ENCODE measurements around a stretch of chr2.

DNA sequence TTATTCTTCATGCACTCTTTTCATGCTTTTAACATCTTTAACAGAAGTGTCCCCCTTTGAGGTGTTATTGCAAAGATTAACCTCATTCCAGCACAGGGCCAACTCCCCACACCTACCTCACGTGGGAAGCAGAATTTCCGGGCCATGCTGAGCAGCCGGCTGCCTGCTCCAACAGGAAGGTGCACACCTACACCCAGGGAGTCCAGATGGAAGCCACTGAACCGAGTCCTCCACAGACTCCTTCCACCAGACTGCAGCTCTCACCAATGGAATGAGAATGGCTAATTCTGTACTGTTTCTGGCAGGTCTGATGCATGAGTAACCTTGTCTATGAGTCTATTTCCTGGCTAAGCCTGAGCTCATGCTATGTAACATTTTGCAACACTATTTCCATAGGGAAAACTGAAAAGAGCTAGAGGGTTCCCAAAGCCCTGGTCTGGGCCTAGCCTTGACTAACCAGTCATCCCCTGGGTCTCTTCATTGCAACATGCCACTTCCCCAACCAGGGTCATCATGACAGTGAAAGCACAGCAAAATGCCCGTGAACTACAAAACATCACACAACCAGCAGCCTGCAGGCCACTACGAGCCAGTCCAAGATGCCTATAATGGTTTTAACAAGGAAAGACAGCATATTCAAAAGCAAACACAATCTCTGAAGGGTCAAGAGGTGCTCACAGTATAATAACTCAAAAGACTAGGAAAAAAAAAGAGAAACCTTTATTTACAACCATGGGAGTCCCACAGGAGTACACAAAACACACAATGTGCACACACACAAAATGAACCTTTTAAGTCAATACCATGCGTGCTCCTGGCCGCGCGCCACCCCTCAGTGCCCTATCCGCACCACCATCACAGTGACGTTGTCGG lies 11.2 kb downstream of the ERFE start:
- PRO-cap, result no peak
- RAMPAGE, long total RNA, 2 experiments, result no peak in any of the 2 experiments

GRCh38 chr2:238184781-238185326 lies 18.6 kb downstream of the ILKAP start:
- PRO-cap, result no peak
- RAMPAGE, long total RNA, 2 experiments, result no peak in any of the 2 experiments

DNA sequence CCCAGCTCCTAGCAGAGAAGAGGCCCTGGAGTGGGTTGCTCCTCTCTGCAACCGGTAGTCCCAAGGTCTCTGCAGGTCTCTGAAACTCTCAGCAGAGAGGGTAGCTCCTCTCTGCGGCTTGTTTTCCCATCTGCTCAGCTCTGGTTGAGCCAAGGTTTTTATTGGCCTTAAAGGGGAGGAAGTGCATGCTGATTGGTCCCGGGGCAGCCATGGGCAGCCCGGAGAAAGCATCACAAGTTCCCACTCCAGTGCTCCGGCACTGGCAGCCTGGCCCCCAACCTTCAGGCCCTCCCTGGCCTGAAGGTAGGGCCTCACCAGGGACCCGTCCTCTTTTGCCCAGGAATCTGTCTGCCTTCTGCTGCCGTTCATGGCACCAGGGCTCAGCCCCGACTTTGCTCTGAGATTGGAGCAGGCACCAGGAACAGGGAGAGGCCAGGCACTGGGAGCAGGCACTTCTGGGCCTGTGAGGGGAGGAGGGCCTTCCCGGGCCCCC lies 17.4 kb upstream of the ILKAP start:
- PRO-cap, result no peak
- RAMPAGE, long total RNA, 2 experiments, result no peak in any of the 2 experiments

GRCh38 chr2:238231203-238231418 lies 8.7 kb downstream of the HES6 start:
- PRO-cap, result unidirectional peak, minus-strand start at chr2:238231333
- RAMPAGE, long total RNA, 2 experiments, result no peak in any of the 2 experiments

GRCh38 chr2:238241131-238241893 lies 1.5 kb upstream of the HES6 start:
- PRO-cap, result no peak
- RAMPAGE, long total RNA, 2 experiments, result no peak in any of the 2 experiments

DNA sequence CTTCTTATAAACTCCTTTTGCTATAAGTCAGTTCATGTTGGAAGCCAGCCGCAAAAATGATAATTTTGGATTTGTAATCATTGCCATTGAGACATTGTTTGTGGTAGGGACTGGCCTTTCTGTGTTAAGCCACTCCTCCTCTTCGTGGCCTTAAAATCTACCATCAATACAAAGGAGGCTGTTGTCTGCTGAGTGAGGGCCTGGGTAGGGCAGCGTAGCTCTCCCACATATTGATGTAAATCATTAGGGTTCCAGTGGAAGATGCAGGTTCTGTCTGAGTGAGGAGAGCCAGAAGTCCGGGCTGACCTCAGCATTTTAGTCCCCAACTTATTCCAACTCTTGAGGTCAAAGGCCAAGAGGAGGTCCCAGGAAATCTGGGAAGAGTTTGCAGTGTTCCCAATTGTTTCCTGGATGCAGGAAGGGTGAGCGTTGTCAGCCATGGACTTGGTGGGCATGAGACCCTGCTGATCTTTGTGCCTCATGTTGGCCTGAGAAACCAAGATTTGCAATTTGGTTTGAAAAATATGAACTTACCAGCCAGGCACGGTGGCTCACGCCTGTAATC lies 12.2 kb upstream of the PER2 start:
- PRO-cap, result no peak
- RAMPAGE, long total RNA, 2 experiments, result no peak in any of the 2 experiments

GRCh38 chr2:238328353-238329396 lies 8.4 kb downstream of the TRAF3IP1 start:
- PRO-cap, result no peak
- RAMPAGE, long total RNA, 2 experiments, result start-site peak on the plus strand in 1 of 2 experiments, at chr2:238329100-238329165 at its widest, 6 reads per replicate

DNA sequence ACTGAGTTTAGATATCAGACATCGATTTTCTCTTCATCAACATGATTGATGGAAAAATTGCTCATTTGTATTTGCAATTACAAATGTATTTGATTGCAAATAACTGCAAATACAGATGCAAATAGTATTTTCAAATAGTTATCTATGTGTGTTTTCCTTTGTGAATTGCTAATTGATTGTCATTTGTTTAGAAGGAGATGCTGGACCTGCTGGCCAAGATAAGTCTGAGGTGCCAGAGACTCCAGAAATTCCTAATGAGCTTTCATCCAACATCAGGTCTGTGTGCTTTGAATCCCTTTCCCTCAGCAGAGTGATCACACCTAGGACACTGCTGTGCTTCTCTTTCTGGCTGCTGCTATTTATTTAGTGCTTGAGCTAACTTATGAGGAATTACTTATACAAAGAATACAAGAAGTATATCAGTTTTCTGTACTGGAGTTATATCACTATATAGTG lies 28.3 kb downstream of the TRAF3IP1 start:
- PRO-cap, result no peak
- RAMPAGE, long total RNA, 2 experiments, result no peak in any of the 2 experiments

- PRO-cap, result no peak
- RAMPAGE, long total RNA, 2 experiments, result no peak in any of the 2 experiments
Observed at GRCh38 chr2:238349029-238349468, 28.7 kb downstream of the TRAF3IP1 start.

DNA sequence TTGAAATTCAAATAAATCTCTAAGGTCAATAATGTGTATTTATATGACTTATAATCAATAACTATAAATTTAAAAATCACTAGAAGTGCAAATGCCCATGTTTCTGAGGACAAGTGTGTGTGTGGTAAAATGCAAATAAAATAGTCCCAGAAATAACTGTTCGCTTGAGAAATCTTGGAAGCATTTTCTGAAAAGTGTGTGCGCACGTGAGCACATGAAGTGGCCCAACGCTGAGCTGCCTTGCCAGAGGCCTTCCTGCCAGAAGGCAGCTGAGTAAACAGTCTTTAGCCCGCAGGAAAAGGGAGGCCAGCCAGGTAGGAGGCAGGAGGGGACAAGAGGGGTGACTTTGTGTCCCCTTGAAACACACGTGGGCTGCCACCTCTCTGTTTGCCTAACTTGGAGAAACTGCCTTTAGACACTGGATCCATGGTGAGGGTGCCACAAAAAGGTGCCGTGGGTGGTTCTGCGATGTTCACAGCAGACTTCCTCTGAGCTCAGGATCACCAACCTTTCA lies 36.9 kb upstream of the ASB1 start:
- PRO-cap, result no peak
- RAMPAGE, long total RNA, 2 experiments, result no peak in any of the 2 experiments

GRCh38 chr2:238425839-238426448 lies 783 bp upstream of the ASB1 start:
- PRO-cap, result unidirectional peak, plus-strand start at chr2:238426118
- RAMPAGE, long total RNA, 2 experiments, result no peak in any of the 2 experiments

DNA sequence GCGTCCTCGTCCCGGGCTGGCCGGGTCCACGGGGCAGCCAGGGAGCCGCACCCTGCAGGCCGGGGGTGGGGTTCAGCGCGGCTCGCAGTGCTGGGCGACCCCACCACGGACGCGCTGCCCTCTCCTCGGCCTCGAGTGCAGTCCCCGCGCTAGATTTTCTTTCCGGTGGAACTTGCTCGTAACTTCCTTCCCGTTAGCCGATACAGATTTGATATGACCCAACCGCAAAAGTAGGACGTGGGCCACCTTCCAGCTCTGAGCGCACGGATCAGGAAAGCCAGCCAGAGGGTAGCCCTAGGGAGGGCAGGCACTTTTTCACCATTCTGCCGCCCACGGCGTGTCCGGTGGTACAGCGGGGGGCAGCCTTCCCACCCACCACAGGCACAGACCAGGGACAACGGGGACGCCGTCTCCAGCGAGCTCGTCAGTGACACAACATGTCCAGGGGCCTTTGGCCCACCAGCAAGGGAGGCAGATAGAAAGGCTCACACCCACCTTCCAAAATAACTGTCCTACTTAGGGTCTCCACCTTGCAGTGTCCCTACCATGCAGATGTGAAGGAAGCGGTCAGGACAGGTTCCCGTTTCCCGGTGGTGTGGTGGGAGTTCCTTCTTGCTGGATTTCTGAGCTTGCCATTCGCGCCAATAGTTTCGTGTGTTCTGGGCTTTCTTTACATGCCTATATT lies 614 bp downstream of the ASB1 start:
- PRO-cap, result no peak
- RAMPAGE, long total RNA, 2 experiments, result no peak in any of the 2 experiments

GRCh38 chr2:238727462-238727683 lies 120.5 kb upstream of the TWIST2 start:
- PRO-cap, result no peak
- RAMPAGE, long total RNA, 2 experiments, result no peak in any of the 2 experiments

DNA sequence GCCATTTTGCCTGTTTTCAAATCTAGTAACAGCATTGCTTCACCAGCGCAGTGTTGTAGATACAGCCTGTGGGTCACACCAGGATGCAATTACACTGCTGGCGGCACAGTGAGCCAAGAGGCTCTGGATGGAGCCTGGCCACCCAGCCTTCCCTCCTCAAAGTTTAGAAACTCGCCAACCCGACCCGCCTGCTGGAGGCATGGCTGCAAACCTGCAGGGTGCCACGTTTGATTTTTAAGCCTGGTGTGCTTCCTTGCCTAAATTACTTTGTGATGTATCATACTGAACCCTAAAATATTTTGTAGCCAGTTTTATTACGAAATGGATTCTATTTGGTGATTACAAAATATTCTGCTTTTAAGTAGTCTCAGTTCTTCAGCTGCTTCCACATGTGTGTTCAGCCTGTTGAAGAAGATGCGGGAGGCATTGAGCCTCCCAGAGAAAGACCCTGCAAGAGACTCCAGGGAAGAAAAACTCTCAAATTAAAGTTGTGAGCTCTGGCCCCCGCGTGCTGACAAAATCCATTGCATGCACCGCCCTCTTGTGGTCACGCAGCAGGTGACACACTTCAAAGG lies 63.2 kb upstream of the TWIST2 start:
- PRO-cap, result no peak
- RAMPAGE, long total RNA, 2 experiments, result no peak in any of the 2 experiments

DNA sequence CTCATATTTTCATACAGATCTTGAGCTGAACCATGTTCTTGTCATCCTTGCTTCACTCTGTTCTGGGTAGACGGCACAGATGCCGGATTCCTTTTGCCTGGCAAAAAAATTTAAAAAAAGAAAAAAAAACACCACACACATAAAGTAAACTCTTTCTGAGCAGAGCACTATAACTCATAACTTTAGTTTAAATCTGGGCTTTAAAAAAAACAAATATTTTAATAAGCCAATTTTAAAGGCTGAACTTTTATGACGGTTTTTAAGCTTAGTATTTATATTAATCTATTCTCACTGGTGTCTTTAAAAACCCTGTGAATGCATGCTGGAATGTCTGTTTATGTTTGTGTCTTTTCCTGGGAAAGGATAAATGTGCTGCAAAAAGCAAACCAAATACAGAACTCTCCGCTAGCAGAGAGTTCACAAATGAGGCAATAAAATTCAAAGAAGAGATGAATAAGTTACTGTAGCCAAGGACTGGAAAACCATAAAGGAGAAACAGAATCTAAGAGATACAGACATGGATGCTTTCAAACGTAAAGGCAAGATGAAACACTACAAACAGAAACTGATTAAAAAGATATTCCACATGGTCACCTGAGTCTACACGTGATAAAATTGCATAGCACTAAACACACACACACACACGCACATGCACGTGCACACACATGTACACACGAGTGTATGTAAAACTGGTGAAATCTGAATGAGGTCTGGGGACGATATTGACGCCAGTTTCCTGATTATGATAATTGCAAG lies 4.3 kb downstream of the TWIST2 start:
- PRO-cap, result no peak
- RAMPAGE, long total RNA, 2 experiments, result no peak in any of the 2 experiments

- PRO-cap, result no peak
- RAMPAGE, long total RNA, 2 experiments, result no peak in any of the 2 experiments
Observed at GRCh38 chr2:238854864-238855194, 6.9 kb downstream of the TWIST2 start.

GRCh38 chr2:238875607-238876192 lies 27.8 kb downstream of the TWIST2 start:
- PRO-cap, result no peak
- RAMPAGE, long total RNA, 2 experiments, result no peak in any of the 2 experiments

- PRO-cap, result no peak
- RAMPAGE, long total RNA, 2 experiments, result no peak in any of the 2 experiments
Observed at GRCh38 chr2:238895853-238896450, 48.1 kb downstream of the TWIST2 start.

DNA sequence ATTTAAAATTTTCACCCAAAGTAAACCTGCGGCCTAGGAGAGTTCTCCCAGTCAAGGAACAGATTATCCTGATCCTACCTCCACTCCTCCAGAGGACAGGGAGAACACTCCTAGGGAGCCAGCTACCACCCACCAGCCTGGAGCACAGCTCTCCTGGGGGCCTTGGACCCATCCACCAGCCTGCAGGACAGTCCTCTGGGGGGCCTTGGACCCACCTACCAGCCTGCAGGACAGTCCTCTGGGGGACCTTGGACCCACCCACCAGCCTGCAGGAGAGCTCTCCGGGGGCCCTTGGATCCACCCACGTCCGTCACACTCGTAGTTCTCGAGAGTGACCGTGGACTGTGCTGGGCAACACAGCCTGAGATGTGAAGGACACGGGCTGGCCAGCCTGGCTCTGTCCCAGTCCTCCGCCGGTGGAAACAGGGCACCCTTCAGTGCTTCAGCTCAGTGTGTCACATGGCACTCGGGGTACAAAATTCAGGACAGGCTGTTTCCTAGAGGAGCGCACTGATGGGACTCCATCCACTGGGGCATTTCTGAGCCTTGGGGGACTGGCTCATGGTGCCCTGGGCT lies 211.9 kb downstream of the TWIST2 start:
- PRO-cap, result no peak
- RAMPAGE, long total RNA, 2 experiments, result no peak in any of the 2 experiments

DNA sequence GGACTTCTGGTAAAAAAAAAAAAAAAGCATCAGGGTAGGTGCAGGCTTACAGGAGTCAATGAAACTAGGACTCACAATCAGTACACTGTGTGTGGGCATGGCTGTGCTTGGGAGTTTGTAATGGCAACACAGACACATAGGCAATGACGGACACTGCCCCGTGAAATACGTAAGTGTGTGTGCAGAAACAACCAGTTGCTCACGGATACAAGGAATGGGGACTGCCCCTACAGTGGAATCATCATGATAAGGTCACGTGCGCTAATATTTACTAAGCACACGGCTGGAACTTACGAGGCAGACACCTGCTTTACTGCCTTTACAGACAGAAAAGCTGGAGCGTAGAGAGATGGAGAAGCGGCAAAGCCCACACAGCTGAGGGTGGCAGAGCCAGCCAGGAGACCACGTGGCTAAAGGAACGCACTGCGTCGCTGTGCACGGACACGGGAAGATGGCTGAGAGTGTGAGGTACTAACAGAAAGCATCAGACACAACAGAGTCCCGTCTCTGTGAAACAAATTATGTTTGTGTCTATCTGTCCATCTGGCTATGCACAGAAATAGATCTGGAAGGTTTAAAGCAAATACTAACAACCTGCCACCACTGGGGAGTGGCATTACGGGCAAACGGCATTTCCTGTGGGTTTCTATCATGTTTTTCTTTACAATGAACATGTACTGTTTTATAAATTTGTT lies 261.9 kb downstream of the TWIST2 start:
- PRO-cap, result no peak
- RAMPAGE, long total RNA, 2 experiments, result no peak in any of the 2 experiments

All from body of pancreas (tissue), 2 donors.